ENCODE measurements around a stretch of chr3.

DNA sequence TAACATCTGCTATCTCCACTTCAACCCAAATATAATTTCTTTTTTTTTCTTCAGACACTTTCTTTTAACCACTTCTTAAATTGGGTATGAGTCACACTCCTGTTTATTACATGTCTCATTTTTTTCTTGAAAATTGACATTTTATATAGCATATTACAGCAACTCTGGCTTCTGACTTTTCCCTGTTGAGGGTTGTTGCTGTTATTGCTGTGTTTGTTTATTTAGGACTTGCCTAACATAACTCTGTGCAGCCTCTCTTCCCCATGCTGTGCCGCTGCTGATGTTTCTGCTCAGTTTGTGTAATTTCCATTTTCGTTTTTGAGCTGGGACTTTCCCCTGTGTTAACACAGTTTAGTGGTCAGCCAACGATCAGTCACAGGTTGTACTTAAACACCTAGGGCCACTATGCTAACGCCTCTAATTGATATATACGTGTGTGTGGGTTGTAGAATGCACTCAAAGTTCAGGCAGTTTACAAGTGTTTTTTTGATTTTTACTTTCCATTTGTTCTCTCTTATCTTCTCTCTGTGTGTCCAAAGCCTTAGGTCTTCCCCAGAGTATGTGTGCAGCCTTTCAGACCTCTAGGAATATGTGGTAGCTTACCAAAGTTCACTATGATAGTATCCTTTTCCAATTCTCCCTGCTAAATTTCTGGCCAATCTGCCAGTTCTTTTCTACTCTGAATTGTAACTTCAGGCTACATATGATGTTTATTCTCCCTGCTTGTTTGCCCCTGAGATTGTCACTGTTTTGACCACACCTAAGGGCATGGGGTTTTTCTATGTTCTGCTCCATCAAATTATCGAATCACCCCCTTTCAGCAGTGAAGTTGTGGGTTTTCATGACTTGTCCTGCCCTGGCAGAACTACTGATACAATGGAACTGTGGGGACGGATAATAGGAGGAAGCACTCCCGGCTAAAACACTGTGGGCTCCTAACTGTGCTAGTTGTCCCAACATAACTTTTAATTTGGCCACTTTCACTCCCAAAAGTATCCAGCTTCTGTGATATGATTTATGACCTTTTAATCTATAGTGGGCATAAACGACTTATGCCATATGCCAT, 337.1 kb downstream of the ZBTB20 start:
- PRO-cap, result no peak
- RRBS, result no CpG with 5 or more reads among the region's 9 CpGs

DNA sequence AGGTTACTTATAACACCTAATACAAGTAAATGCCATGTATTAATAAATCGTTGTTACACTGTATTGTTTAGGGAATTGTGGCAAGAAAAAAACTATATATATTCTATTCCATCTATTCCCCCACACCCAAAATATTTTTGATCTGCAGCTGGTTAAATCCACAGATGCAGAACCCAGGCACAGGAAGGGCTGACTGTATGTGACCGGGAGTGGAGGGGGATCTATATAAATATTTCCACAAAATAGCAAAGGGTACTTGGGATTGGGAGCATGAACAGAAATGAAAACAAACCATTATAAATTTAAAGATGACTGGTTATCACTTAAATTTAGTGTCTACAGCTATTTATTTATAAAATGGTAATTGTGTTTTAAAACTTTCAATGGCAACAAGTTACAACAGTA, 1.6 kb downstream of the ZBTB20 start:
- PRO-cap, result no peak
- RRBS, result no CpG with 5 or more reads among the region's 2 CpGs

- PRO-cap, result no peak
- RRBS, result no CpG with 5 or more reads among the region's 2 CpGs
These were observed 507.0 kb upstream of the LSAMP start for GRCh38 chr3:116952223-116952725.

DNA sequence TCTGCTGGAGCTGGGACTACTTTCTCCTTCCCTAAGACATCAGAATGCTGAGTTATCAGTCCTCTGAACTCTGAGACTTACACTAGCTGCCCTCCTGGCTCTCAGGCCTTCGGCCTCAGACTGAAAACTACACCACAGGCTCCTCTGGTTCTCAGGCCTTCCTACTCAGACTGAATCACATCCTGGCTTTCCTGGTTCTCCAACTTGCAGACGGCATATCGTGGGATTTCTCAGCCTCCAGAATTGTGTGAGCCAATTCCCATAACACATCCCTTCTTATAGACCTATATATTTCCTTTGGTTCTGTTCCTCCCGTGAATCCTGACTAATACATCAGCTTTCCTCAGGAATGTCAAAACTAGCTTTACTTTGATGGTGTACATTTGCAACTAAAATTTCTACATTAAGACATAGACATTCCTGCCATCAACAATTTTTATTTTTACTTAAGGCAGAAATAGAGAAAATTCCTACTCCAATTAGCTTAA, 1247.4 kb upstream of the LSAMP start:
- PRO-cap, result no peak
- RRBS, result no CpG with 5 or more reads among the region's 4 CpGs

- PRO-cap, result no peak
- RRBS, result no CpG with 5 or more reads among the region's 4 CpGs
These were observed 533.5 kb downstream of the IGSF11 start for GRCh38 chr3:118501034-118501586.

DNA sequence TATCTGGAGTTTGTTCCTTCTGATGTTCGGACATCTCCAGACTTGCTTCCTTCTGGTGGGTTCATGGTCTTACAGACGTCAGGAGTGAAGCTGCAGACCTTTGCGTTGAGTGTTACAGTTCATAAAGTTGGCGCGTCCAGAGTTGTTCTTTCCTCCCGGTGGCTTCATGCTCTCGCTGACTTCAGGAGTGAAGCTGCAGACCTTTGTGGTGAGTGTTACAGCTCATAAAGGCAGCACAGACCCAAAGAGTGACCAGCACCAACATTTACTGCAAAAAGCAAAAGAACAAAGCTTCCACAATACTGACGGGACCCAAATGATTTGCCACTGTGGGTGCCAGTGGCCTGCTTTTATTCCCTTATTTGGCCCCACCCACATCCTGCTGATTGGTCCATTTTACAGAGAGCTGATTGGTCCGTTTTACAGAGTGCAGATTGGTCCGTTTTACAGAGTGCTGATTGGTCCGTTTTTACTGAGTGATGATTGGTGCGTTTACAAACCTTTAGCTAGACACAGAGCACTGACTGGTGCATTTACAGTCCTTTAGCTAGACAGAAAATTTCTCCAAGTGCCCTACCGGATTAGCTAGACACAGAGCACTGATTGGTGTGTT, 43.1 kb downstream of the ARHGAP31 start:
- PRO-cap, result no peak
- RRBS, result no CpG with 5 or more reads among the region's 13 CpGs

DNA sequence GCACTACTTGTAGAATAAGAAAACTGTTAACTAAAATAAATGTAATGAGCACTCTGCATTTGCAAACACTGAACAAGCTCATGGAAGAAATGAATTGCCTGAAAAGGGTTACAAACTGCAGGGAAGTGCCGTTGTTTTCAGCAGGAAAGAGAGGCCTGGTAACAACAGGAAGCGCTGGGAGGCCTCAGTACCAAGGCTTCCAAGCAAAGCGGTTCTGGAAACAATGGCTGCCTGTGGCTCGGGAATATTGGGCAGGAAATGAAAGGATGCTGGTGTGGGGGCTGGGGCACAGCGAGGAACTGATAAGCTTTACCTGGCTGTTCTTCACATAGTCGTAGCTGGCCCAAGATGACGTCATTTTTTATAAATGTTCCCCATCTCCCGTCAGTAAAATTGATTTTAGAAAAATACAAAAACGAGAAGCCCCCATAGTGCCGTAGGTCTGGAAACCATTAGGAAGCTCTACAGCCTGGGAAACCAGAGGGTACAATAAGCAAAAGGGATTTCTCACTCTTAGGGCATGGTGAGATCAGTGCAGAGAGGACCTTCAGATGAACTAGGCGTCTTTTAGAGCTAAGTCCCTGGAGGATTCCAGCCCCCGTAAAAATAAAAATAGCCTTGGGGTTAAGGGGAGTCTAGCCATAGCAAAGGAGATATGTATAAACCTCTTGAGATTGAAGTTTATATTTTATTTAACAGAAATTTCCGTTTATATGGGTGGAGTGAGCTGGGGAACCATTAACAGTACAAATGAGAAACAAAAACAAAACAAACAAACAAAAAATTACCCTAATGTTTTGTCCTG, 56.1 kb downstream of the ARHGAP31 start:
- PRO-cap, result no peak
- RRBS, result no CpG with 5 or more reads among the region's 13 CpGs

- PRO-cap, result no peak
- RRBS, result no CpG with 5 or more reads among the region's 7 CpGs
These were observed 62.4 kb downstream of the TMEM39A start for GRCh38 chr3:119400993-119401433.

GRCh38 chr3:119414195-119414682, 49.2 kb downstream of the TMEM39A start:
- PRO-cap, result no peak
- RRBS, result no CpG with 5 or more reads among the region's 5 CpGs

- PRO-cap, result no peak
- RRBS, result no CpG with 5 or more reads among the region's 5 CpGs
These were observed 27.6 kb downstream of the TMEM39A start for GRCh38 chr3:119435560-119436558.

- PRO-cap, result no peak
- RRBS, result no CpG with 5 or more reads among the region's 4 CpGs
These were observed 2.3 kb downstream of the TIMMDC1 start for GRCh38 chr3:119500509-119501116.

GRCh38 chr3:119809162-119809957, 27.5 kb downstream of the NR1I2 start:
- PRO-cap, result no peak
- RRBS, result no CpG with 5 or more reads among the region's 28 CpGs

- PRO-cap, result no peak
- RRBS, result no CpG with 5 or more reads among the region's 8 CpGs
These were observed 126.4 kb downstream of the GSK3B start for GRCh38 chr3:119967788-119968304.

GRCh38 chr3:120102434-120103264, 8.4 kb upstream of the GSK3B start:
- PRO-cap, result no peak
- RRBS, result no CpG with 5 or more reads among the region's 7 CpGs

DNA sequence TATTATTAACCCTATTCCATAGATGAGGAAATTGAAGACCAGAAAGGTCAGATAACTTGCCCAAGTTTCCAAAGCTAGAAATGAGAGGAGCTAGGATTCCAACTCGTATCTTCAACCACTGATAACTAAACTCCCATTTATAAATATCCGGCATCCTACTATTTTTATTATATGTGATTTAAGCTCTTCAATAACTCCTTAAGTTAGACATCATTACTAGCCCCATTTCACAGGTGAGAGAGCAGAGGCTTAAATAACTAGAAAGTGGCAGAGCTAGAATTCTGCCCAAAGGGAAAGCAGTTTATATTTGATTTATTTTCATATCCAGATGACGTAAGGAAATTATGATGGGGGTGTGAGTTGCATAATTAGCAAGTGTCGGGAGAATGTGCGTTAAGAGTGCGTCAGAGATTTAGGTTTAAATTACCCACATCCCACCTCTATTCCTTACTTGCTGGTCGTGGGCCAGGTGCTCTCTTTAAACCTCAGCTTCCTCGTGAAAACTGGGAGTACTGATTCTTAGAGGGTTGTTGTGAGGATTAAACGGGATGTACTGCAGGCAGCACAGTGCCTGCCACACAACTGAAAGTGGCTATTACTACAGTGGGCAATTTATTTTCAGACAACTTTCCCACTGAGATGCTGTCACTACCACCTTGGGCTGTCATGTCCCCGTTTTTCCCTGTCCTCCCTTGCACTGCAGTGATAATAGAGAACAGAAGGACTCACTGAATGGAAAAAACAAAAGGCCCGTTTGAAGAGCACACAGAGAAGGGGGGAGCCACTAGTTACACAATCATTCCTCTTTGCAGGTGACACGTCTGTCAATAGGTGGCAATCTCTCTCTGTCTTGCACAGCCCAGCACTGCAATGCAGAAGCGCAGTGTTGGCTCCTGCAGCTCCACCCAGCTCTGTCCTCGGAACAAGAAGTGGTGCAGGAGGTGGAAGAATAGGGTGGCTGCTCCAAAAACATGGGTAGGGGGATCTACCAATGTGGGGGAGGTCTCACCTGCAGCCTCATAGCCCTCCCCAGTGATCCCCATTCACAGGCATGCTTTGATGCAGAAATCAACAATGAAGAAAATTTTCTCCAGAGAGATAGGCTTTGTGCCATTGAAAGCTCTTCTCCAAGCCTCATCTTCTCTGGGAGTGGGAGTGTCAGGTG, 32.2 kb downstream of the FSTL1 start:
- PRO-cap, result no peak
- RRBS, result no CpG with 5 or more reads among the region's 14 CpGs

GRCh38 chr3:120487098-120487473, 36.3 kb upstream of the FSTL1 start:
- PRO-cap, result no peak
- RRBS, result no CpG with 5 or more reads among the region's 1 CpG

DNA sequence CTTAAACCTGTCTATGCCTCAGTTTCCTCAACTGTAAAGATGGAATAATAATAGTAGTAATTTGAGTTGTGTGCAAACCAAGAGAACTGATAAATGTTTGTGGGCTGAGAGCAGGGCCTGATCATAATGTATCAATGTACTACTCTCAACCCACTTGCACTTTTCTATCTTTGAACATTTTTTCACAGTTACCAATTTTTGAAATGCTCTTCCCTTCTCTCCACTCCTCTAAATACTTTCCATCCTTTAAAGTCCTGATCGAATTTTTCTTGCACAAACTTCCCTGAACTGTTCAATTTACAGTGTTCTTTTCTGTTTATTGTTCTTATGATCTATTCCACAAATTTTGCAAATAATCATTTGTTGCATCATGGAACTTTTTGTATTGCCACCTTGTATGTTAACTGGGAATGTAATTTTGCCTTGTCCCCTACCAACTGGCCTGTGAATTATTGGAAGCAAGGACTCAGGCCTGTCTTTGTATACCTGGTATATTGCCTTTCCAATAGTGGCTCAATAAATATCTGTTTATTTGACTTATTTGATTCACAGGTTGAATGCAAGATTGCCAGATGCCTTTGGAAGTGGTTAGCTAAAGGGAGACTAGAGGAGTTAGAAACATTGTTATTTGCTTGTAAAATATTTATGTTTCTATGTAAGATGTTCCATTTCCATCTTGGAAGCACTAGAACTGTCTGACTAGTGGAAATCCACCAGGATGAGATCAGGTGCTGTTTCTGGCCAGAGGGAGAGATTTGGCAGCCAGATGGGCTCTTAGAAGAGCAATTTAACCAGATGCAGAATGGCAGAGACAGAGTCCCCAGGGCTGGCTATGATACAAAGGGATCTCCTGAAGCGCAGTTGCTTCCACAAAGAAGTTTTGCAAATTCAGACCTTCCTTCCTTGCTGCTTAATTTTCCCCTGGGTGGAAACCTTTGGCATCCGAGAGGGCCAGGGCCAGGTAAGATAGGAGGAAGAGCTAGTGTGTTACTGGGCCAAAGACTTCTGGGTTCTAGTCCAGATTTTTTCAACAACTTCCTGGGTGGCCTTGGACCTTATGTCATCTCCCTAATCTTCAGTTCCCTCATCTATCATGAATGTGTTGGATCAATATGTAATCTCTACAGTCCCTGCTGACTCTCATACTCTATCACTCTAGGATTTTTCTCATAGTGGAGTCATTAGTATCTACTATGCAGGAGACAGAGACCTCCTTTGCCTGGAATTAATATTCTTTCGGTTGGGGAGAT, 41.5 kb upstream of the NDUFB4 start:
- PRO-cap, result no peak
- RRBS, result no CpG with 5 or more reads among the region's 4 CpGs

- PRO-cap, result no peak
- RRBS, result no CpG with 5 or more reads among the region's 4 CpGs
These were observed 28.8 kb upstream of the NDUFB4 start for GRCh38 chr3:120567299-120567771.

GRCh38 chr3:121667257-121667879, 6.7 kb upstream of the HCLS1 start:
- PRO-cap, result no peak
- RRBS, result no CpG with 5 or more reads among the region's 4 CpGs

DNA sequence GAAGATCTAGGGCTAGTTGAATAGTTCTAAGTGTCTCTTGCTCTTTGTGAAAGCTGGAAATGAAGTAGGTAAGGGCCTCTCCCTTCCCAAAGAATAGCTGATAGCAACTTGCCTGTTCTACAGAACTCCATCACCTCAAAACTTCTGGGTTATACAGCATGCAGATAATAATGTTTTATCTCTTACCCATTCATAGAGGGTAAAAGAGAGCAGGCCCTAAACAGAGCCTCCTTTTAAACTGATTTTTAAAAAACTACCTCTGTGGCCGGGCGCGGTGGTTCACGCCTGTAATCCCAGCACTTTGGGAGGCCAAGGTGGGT, 42.0 kb upstream of the GOLGB1 start:
- PRO-cap, result no peak
- RRBS, result no CpG with 5 or more reads among the region's 4 CpGs

All from Caco-2 (cell line).